AG09309 (cell line): ENCODE measurements around a stretch of chr6.

DNA sequence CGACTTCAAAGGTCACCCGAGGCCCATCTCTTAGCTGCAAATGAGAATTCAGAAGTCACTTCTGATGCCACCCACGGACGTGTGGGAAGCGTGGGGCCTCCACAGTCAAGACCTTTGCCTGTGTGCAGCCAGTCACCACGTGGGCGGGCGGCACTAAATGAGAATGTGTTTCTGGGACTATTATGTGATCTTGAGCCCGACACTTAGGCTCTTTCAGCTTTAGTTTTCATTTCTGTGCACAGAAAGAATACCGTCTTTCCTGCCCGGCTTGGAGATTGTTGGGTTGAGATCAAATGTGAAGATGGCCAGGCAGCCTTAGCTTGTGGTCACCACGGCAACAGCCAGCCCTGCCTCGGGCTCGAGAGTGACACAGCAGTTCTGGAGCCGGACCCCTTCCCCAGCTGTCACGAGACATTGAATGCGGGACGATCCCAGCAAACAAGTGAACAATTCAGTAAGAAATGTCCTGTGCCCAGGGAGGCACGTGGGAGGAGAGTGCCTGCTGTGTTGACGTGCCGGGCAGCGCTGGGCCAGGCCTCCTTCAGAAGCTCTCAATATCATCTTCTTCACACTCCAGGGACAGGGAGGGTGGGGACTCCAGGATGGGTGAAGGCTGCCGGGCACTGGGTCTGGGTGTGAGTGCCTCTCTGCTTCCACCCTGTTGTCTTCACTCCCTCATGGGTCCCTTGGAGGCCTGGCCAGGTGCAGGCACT lies 91.4 kb downstream of the RAMACL start:
- RRBS = 100% methylated on average over 2 of the region's 23 CpGs

GRCh38 chr6:166538623-166538844 lies 47.9 kb downstream of the RAMACL start:
- RRBS = no CpG with 5 or more reads among the region's 7 CpGs

GRCh38 chr6:166541749-166542184 lies 44.7 kb downstream of the RAMACL start:
- RRBS = no CpG with 5 or more reads among the region's 10 CpGs

DNA sequence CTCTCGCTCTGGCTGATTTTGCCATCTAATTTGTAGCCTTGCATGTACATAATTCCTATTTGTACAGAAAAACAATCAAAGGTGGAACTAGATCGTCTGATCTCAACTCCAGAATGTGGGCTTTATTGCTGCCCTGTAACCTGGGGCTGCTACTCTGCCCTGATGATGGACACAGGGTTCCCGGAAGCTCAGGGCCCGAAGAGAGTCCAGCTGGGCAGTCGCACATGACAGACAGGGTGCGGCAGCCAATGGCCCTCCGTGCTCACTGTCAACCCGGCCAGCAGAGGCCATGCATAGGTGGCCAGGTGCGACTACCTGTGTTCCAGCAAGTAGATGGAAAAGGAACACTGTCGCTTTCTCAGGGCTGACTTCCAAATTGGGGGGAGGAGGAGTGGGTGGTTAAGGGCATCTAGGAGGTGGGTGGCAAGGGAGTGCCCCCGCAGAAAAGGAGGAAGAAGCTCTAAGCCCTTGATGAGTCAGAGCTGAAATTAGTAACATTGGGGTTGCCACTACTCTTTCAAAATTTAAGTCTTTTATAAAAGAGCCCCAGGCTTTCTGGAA lies 2.2 kb upstream of the RAMACL start:
- RRBS = no CpG with 5 or more reads among the region's 11 CpGs

DNA sequence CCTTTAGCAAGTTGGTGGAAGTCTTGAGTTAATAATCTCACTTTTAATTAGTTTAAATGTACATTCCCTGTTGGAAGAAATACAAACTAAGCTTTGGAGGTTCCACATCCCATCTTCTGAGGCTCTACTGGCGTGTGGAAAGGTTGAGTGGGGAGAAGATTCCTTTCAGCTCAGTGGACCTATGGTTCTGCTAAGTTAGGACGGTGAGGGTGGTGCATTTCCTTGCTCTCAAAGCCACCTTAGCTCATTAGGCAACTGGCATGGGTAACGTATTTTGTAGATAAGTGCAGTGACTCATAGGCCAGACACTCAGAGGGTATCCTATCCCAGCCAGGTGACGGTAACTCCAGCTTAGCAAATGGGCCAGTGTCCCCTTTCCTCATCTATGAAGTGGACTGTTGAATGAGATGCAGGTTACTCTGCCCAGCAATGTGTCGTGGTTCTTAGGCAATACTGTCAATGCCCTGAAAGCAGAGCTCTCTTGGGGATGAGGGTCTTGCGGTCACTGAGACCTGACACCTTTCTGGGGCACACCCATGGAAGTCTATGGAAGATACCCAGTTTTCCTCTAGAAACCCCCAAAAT lies 3.7 kb downstream of the RPS6KA2 start:
- RRBS = no CpG with 5 or more reads among the region's 6 CpGs

DNA sequence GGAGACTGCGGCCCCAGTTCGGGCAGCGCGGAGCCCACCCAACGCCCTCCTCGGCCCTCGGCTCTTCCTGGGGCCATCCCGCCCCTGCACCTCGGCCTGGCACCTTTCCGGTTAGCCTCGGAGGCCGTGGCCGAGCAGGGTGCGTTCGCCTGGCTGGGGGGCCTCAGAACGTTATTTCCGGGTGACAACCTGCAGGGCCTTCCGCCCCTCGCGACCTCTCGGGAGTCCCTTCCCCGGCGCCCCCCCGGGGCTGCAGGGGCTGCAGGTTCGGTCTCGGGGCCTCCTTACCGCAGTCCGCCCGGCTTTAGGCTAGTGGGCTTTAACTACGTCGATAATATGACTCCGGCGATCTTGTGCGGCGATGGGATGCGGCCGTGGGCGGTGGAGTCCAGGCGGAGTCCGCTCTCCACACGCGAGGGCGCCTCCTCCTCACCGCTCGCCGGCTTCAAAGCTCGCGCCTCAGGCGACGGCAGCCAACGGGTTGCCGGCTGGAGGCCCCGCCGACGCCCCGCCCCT lies 509 bp upstream of the CEP43 start:
- RRBS = 3% methylated on average over 41 of the region's 56 CpGs

DNA sequence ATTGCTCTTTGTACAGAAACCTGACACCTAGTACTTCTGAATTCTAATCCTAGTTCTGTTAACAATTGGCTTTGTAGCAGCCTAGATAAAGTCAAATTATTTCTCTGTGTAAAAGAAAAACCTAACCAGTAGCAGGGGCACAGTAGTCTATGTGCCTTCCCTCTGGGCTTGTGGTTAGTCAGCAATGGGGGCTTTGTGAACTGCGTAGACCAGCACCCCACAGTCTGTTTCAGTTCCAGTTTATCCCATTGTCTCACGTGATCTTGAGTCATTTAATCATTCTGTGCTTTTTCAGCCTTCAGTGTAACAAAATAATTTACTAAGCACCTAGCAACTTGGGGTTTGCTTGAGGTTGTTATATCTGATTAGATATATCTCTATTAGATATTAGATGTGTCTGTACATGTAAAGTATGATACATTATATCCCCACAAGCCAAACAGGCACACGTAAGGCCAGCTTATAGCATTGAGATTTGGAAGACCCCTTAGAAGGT lies 28.0 kb upstream of the CCR6 start:
- RRBS = no CpG with 5 or more reads among the region's 3 CpGs

GRCh38 chr6:167130783-167131907 lies 8.2 kb downstream of the CCR6 start:
- RRBS = 35% methylated on average over 7 of the region's 37 CpGs

DNA sequence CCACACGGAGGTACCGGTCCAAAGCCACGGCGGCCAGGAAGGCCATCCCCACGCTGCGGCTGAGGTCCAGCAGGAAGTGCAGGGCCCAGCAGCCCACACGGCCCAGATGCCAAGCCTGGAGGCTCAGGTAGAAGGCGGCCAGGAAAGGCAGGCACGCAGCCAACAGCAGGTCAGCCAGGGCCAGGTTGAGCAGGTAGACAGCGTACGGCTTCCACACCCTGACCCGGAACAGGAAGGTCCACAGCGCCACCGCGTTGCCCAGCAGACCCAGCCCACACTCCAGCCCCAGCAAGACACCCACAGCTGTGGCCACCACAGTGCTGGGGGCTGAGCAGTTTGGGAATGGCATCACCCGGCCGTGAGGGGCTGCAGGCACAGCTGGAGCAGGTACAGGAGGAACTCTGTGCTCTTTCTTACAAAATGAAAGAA lies 283 bp downstream of the GPR31 start:
- RRBS = 70% methylated on average over 2 of the region's 17 CpGs

GRCh38 chr6:167158352-167158650 lies 521 bp upstream of the GPR31 start:
- RRBS = no CpG with 5 or more reads among the region's 2 CpGs

GRCh38 chr6:167270829-167271614 lies 20.1 kb upstream of the UNC93A start:
- RRBS = no CpG with 5 or more reads among the region's 18 CpGs

- RRBS = no CpG with 5 or more reads among the region's 12 CpGs
Measured at GRCh38 chr6:167349847-167350288, 25.0 kb downstream of the TTLL2 start.

GRCh38 chr6:167421179-167421696 lies 96.4 kb downstream of the TTLL2 start:
- RRBS = no CpG with 5 or more reads among the region's 25 CpGs

- RRBS = no CpG with 5 or more reads among the region's 4 CpGs
Measured at GRCh38 chr6:167450672-167451241, 125.9 kb downstream of the TTLL2 start.

DNA sequence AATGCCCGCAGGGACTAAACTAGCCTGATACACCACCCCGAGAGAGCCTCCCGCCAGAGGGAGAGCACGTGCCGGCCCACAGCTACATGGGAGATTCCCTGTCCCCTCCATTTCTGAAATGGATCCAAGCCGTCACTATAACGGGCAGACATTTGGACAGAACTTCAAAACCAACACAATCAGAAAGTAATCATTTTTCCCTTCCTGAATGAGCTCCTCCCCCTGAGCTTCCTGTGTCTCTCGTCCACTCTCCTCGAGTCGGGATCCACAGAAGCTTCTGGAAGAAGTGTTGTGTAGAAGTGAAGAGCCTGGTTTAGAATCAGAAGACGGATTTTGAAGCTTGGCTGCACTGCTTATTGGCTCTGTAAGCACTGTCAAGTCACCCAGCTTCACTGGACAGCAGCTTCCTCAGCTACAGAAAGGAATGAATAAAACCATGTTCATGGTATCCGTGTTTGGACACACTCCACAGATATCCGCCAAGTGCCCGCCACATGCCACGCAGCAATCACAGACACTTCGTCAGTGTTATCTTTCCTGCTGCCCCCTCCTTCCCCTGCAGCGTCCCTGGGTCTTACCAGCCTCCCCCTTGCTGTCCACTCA lies 199.7 kb downstream of the TTLL2 start:
- RRBS = no CpG with 5 or more reads among the region's 17 CpGs

GRCh38 chr6:167670807-167671303 lies 155.9 kb upstream of the AFDN start:
- RRBS = no CpG with 5 or more reads among the region's 9 CpGs

GRCh38 chr6:167731079-167731746 lies 95.5 kb upstream of the AFDN start:
- RRBS = 71% methylated on average over 1 of the region's 27 CpGs

GRCh38 chr6:167733527-167734636 lies 92.8 kb upstream of the AFDN start:
- RRBS = no CpG with 5 or more reads among the region's 17 CpGs

- RRBS = 60% methylated on average over 2 of the region's 5 CpGs
Measured at GRCh38 chr6:167762239-167762753, 64.4 kb upstream of the AFDN start.

GRCh38 chr6:167933223-167933737 lies 64.2 kb upstream of the KIF25 start:
- RRBS = no CpG with 5 or more reads among the region's 3 CpGs